Pericardium fibroblast (primary cell): ENCODE data around the genes OR4A16, OR5D16, OR8H2 and LRRC55.

GRCh38 chr11:48105388-48106030 lies 111.1 kb upstream of the OR4B1 start:
- RAMPAGE, long total RNA, result no peak

DNA sequence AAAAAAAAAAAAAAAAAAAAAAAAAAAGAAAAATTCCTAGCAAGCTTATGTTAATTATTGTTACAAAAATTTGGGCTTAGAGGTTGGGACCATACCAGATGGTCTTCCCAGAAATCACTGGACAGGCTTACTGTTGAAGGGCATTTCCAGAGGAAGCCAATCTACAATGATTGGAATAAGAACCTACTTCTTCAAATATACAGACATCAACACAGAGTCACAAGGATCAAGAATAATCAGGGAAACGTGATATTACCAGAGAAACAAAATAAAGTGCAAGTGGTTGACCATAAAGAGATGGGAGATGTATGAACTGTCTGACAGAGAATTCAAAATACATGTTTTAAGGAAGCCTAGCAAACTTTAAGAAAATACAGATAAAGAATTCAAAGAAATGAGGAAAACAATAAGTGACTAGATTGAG lies 102.2 kb upstream of the OR4B1 start:
- RAMPAGE, long total RNA, result no peak

GRCh38 chr11:55099038-55099308 lies 163.0 kb upstream of the TRIM48 start:
- RAMPAGE, long total RNA, result no peak

DNA sequence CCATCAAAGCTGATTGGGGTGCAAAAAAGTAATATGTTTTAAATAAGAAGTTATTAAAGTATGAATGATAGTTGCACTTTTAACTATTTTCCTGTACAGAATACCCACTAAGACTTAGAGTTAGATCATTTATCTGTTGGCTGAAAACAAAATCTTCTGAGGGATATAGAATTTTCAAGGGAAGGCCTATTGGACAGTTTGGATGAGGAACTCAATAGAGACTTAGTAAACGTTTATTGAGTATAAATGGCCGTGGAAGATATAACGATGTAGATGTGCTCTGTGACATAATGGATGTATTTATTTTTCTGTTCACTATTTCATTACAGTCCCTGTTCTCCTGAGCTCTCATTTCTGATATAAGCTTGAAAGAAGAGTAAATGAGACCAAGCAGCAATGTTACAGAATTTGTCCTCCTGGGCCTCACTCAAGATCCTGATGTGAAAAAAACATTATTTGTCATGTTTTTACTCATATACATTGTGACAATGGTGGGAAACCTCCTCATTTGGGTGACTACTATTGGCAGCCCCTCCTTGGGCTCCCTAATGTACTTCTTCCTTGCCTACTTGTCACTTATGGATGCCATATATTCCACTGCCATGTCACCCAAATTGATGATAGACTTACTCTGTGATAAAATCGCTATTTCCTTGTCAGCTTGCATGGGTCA lies at the start of gene OR4A16:
Gene OR4A16 (plus strand): TSS at position 381 of the 673 bp plus-strand sequence.
- RAMPAGE, long total RNA, result no peak

- RAMPAGE, long total RNA, result no peak
Observed at GRCh38 chr11:55838548-55838882, at the start of gene OR5D16. TSS of gene OR5D16 (plus strand) at chr11:55838752.

GRCh38 chr11:56103269-56103846 lies at the start of gene OR8H2:
TSS of gene OR8H2 (plus strand) at chr11:56103687.
- RAMPAGE, long total RNA, result no peak

GRCh38 chr11:57181637-57182104 lies at the start of gene LRRC55:
TSS of gene LRRC55 (plus strand) at chr11:57181953.
- RAMPAGE, long total RNA, result no peak

DNA sequence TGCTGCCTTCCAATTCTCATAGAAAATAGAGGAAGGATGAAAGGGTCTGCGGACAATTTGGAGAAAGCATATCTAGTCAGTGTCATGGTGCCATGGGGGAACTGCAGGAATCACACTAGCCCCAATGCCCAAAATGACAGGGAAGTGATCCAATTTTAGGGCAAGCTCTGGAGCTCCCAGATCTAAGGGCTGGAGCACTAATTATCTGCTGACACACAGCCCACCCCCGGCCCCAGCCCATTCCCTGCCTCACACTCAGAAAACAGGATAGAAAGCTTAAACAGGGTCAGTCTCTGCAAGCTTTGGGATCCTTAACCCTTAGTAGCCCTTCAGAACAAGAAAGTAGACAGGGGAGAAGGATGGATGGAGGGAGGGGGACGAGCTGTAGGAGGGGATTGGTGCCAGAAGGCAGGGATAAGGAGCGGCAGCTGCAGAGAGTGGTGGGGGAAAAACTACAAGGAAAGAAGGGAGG lies 2.0 kb downstream of the APLNR start:
- RAMPAGE, long total RNA, result no peak

DNA sequence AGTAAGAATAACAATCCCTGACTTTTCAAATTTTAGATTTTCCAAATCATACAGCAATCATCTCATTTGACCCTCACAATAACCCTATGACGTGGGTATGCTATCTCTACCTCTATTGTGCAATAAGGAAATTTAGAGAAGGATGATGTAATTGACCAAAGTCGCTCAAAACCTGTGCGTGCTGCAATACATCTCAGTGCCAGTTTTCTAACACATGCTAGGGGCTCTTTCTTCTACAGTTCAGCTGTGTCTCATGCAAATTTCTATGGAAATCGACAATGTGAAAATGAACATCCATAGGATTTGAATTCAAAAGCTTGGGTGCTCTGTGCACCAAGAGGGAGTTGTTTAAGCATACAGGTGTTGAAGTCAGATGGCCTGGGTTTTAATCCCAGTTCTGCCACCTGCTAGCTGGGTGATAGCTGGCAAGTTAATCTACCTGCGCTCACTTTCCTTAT lies 40.2 kb upstream of the APLNR start:
- RAMPAGE, long total RNA, result no peak

GRCh38 chr11:57277653-57278775 lies 41.0 kb upstream of the APLNR start:
- RAMPAGE, long total RNA, result no peak

- RAMPAGE, long total RNA, result no peak
Observed at GRCh38 chr11:57288698-57289760, 35.7 kb downstream of the TNKS1BP1 start.

- RAMPAGE, long total RNA, result no peak
Observed at GRCh38 chr11:57310660-57311613, 13.8 kb downstream of the TNKS1BP1 start.

GRCh38 chr11:57327584-57328037 lies 2.9 kb upstream of the TNKS1BP1 start:
- RAMPAGE, long total RNA, result no peak

GRCh38 chr11:57349641-57350254 lies 11.6 kb downstream of the P2RX3 start:
- RAMPAGE, long total RNA, result no peak

DNA sequence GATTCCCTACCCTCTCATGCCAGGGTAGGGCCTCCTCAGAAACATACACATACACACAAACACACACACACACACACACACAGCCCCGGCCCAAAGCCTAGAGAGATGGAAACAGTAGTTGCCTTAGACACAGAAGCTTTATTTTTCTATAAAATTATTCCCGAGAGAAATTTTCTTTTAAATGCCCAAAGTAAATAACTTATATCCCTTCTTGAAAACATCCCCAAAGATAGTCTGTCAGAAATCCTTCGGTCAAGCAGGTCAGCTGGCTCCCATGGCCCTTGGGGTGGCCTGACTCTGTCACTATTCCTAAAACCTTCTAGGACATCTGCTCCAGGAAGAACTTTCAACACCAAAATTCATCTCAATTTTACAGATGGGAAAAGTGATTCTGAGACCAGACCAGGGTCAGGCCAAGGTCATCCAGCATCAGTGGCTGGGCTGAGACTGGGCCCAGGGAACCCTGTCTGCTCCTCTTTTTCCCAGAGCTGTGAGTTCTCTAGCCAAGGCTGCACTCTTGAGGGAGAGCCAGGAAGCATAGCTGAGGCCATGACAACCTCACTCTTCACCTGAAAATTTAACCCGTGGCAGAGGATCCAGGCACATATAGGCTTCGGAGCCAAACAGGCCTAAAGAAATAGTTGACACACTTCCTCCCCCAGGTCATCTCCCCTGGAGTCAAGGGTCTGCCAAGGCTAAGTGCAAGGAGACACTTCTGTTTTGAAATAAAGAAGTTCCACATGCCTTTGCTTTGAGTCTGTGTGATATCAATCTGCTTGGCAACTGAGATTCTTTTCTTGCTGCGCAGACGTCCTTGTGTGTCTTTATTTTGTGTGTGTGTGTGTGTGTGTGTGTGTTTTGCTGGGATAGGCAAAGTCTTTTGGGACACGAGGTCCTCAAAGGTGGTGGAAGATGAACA lies 16.6 kb upstream of the PRG2 start:
- RAMPAGE, long total RNA, result no peak

- RAMPAGE, long total RNA, result no peak
Observed at GRCh38 chr11:57429810-57430523, 3.0 kb upstream of the SLC43A3 start.

DNA sequence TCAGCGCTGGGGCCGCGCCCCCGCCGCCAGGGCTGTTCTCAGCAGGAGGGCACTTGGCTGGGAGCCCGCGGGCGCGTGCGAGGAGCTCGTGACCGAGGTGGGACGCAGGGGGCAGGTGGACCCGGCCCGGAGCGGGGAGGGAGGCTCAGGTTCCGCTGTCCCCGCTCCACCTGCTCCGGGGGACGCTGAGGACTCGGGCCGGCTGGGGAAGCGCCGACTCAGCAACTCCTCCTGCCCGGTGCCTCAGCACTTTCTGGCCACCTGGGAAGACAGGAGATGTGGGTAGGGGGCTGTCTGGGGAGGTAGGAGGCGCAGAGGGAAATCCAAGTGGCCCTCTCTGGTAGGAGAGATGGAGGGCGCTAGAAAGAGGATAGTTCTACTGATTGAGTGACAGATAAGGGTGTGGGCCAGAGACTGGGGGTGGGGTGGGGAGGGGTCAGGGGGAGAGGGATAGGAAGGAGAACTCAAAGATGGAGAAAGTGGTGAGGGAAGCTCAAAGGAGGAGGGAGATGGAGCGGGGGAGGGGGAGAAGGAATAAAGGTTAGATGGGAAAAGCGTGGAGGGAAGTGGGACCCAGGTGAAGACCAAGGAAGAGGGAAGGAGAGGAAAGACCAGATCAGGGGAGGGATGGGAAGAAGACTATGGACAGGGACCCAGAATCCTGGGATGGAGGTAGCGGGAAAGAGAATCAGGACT lies 839 bp downstream of the RTN4RL2 start:
- RAMPAGE, long total RNA, result no peak

GRCh38 chr11:57547622-57548386 lies 10.4 kb downstream of the SMTNL1 start:
- RAMPAGE, long total RNA, result no peak

GRCh38 chr11:57599140-57599685 lies 1.7 kb downstream of the SERPING1 start:
- RAMPAGE, long total RNA, result no peak

DNA sequence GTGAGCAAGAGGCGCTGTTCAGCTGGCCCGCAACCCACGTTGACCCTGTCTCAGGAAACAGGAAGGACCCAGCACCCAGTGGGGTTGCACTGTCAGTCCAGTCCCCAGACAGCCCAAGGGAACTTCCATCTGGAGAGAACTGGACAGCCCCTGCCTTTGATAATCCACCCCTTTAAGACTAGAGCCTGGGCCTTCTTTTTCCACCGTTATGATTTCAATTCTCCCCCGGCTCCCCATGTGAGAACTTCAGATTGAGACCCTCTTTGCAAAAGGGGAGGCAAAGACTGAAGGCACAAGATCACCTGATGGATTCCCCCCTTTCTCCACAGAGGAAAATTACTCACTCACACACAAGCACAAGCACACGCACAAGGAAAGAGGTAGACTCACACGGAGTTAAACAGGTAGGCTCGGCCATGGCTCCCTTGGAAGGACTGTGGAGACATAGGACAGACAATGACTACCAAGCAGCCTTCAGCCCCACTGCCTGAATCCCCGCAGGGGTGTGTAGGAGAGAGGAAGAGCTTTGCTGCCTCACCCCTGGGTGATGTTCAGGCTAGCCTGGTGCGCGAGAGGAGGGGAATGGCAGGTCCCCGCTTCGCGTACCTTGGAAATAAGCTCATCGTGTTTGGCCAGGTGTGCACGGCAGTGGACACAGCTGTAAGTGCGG lies 3.2 kb downstream of the YPEL4 start:
- RAMPAGE, long total RNA, result no peak